ENCODE measurements around a stretch of chr2.

- RRBS = no CpG with 5 or more reads among the region's 4 CpGs
Measured at GRCh38 chr2:171762691-171763738, 75.7 kb downstream of the DYNC1I2 start.

DNA sequence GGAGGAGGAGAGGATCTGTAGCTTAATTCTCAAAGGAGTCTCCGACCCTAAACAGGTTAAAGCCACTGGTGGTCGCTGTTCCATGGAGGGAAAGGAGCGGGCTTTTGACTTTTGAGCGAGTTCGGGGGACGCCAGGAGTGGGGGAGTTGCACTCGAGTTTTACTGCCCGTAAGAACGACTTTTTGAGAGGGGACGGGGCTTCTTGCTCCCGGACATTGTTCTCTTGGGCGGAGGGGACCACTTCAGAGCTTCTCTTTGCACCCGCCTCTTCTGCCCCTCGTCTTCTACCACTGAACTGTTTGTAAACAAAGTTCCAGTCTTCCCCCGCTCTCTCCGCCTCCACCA is 6.8 kb downstream of the DLX2 start:
- RRBS = 94% methylated on average over 2 of the region's 16 CpGs

DNA sequence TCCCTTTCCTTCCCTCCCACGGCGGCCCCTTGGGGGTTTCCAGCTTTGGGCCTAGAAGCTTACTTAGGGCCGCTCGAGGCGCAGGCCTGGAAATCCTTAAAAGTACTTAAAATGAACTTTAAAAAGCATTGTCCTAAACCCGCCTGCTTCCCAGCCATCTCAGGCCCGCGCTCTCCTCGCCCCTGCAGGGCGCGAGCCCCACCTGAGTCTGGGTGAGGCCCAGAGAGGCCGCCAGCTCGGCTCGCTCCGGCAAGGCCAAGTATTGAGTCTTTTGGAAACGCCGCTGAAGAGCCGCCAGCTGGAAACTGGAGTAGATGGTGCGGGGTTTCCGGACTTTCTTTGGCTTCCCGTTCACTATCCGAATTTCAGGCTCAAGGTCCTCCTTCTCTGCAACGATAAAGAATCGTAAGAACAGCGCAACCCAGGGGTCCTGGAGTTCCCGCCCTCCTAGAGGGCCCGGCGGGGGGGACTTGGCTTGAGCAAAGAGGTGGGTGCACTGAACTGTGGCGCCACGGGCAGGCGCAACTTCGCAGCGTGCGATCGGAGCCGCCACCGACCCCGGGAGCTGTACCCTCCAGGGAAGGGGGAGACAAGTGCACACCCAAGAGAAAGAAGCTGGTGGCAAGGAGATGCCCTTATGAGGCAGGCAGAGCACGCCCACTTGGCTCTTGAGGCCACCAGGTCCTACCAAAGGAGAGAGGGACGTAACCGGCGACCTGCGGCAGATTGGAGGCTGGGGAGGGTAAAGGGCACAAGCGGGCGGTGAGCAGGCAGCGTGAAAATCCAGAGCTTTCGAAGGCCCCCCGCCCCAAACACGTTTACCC is 1.2 kb downstream of the DLX2 start:
- RRBS = 69% methylated on average over 17 of the region's 49 CpGs

GRCh38 chr2:172226199-172226636 is 123.5 kb upstream of the DLX2 start:
- RRBS = no CpG with 5 or more reads among the region's 6 CpGs

DNA sequence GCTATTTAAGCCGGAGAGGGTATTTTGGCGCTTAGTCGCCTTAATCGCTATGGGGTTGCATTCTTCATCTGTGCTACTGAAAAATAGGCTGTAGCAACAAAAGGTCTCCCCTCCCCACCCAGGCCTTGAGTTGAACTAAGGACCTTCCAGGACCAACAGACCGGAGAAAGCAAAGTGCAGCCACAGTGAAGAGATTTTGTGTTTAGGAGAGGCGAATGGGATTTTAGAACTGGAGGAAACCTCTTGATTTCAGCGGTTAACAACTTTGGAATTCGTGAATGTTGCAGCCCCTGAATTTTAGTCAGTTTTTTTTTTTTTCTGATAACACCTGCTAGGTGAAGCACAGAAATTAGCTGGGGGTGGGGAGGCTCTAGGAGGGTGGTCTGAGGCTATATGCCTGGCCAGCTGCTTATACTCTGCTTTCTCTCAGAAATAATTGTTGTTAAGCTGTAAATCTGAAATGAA is 1.5 kb downstream of the ITGA6 start:
- RRBS = 100% methylated on average over 1 of the region's 8 CpGs

DNA sequence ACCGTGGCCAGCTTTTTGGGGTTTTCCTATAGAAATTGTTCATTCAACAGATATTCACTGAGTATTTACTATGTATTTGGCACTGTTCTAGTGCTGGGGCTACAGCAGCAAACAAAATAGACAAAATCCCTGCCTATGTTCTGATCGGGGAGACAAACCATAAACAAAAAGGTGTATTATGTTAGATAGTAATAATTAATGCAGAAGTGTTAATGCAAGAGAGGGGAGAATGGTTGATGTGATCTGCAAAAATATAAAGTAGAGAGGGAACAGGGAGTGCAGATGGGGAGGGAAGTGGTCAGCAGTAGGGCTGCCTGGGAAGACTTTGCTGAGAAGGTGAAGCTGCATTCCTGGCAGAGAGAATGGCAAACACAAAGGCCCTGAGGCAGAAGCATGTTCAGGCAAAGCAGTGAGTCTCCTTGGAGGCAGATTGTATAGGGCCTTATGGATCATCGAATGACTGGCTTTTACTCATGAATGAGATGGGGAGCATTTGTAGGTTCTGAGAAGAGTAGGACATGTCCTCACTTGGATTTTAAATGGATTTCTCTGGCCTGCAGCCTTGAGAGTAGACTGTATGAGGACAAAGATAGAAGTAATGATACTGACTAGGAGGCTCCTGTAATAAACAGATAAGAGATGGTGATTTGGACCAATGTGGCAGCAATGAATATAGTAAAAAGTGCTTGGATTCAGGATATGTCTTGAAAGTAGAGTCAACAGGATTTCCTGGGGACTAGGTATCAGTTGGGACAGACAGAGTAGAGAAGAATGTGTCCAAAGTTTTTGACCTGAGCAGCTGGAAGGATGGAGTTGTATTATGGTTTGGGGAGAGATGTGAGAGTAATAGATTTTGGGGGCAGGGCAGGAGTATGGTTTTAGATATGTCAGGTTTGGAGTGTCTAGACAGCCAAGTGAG is 9.6 kb downstream of the ITGA6 start:
- RRBS = no CpG with 5 or more reads among the region's 3 CpGs

GRCh38 chr2:172438948-172439402 is 11.6 kb downstream of the ITGA6 start:
- RRBS = no CpG with 5 or more reads among the region's 7 CpGs

- RRBS = no CpG with 5 or more reads among the region's 11 CpGs
Measured at GRCh38 chr2:172453742-172454844, 26.7 kb downstream of the ITGA6 start.

- RRBS = no CpG with 5 or more reads among the region's 8 CpGs
Measured at GRCh38 chr2:172482714-172483340, 55.4 kb downstream of the ITGA6 start.

GRCh38 chr2:172556282-172556838 is 470 bp downstream of the PDK1 start:
- RRBS = 1% methylated on average over 30 of the region's 50 CpGs

GRCh38 chr2:172692892-172693600 is 42.6 kb upstream of the RAPGEF4 start:
- RRBS = no CpG with 5 or more reads among the region's 3 CpGs

GRCh38 chr2:172736236-172736738 is 642 bp downstream of the RAPGEF4 start:
- RRBS = 0% methylated on average over 2 of the region's 21 CpGs

DNA sequence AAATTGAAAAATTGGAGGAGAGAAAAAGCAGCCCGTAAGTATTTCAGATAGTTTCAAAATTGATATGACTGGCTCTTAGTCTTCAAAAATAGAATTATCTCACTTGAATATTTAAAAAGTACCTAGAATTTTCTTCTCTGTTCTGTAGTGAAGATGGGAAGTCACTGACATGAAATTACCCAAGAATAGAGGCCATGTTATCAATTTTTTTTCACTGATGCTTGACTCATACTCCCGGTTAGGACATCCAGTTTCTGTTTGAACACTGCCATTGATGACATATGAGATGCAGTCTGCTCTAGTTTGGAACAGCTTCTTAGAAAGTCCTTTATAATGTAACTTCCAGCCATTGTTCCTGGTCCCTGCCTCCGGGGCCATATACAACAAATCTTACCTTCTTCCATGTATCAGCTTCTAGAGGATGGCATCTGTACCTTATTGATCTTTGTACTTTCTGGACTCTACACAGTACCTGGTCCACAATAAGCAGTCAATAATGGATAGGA is 26.1 kb downstream of the MAP3K20 start:
- RRBS = 91% methylated on average over 2 of the region's 3 CpGs

DNA sequence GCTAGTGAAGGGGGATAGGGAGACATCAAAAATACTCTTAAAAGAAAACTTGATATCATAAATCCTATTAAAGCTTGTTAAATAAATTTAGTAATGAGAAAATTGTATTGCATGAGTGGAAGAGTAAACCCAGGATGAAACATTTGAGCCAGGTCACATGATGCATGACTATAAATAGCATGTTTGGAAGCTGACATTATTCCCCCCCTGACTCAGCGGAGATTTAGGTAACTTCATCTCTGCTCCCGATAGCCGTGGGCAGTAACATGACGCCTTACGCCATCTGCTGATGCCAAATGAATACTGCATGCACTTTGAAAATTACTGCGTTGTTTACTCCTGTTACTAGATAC is 134.8 kb downstream of the MAP3K20 start:
- RRBS = no CpG with 5 or more reads among the region's 6 CpGs

DNA sequence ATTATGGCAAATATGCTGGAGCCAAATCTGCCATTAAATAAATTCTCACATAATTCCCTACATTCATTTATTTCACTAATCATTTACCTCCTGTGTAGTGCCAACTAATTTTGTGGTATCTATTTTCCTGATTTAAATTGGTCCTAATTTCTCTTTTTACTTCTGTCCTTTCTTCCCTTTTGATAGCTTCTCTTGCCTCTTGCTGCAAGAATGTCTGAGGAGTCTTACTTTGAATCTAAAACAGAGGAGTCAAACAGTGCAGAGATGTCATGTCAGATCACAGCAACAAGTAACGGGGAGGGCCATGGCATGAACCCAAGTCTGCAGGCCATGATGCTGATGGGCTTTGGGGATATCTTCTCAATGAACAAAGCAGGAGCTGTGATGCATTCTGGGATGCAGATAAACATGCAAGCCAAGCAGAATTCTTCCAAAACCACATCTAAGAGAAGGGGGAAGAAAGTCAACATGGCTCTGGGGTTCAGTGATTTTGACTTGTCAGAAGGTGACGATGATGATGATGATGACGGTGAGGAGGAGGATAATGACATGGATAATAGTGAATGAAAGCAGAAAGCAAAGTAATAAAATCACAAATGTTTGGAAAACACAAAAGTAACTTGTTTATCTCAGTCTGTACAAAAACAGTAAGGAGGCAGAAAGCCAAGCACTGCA is 133.6 kb upstream of the CDCA7 start:
- RRBS = no CpG with 5 or more reads among the region's 3 CpGs

DNA sequence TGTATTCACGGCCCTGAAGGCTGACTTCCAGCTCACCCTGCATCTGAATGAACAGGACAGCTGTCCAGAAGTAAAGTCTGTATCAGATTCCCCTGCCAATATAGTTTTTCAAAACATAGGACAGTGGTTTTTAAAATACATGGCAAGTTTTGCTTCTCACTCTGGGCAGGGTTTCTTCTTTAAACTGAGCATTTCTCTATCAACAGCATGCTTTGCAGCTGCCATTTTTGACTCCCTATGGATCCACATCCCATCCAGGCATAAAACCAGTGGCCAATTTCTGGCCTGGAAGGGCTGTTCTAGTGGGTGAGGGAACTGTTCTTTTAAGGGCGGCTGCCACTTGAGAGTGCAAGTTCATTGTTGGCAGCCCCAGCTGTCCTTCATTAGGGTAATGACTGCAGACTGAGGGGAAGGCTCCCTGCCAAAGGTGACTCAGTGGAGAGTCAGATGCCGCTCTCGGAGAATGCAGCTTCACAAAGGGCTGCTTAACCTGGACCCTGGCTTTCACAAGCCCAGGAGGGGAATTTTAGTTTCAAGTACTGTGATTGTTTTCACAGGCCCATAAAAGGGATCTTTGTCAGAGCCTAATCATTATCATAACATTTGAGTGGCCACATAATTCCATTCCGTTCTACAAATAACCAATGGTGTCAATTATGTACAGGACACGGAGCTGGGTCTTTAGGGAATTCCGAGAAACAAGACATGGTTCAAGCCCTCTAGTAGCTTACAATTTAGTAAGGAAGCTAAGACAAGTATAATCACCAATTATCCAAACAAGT is 235.6 kb downstream of the CDCA7 start:
- RRBS = no CpG with 5 or more reads among the region's 7 CpGs

DNA sequence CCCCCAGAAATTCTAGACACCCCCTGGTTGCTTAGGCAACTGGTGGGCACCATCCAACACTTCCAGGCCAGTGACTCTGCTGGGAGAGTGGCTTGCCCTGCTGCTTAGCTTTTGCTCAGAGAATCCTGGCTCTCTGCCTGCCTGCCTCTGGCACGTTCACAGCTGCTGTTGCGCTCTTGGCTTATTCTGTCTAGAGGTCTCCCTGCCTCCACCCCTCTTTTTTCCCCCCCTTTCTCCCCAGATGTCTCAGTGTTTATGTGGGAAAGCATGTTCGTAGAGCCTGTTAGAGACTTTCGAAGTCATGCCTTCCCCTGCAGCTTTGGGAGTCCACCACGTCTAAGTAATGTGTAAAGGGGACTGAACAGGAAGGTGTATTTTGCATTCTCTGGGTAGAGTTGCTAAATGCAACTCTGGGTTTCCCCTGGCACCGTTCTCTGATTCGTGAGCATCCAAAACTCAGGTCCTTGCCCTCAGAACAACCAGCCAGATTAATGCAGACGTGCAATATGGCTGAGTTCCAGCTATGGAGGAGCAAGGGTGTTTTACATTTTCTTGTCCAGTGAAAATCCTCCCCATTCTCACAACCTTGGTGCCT is 26.2 kb upstream of the SP3 start:
- RRBS = no CpG with 5 or more reads among the region's 8 CpGs

GRCh38 chr2:174036469-174036846 is 71.3 kb upstream of the SP3 start:
- RRBS = no CpG with 5 or more reads among the region's 5 CpGs

- RRBS = no CpG with 5 or more reads among the region's 3 CpGs
Measured at GRCh38 chr2:174220294-174221511, 27.6 kb downstream of the OLA1 start.

GRCh38 chr2:174574424-174575738 is 22.7 kb downstream of the WIPF1 start:
- RRBS = no CpG with 5 or more reads among the region's 18 CpGs